ENCODE measurements around a stretch of chr1.

DNA sequence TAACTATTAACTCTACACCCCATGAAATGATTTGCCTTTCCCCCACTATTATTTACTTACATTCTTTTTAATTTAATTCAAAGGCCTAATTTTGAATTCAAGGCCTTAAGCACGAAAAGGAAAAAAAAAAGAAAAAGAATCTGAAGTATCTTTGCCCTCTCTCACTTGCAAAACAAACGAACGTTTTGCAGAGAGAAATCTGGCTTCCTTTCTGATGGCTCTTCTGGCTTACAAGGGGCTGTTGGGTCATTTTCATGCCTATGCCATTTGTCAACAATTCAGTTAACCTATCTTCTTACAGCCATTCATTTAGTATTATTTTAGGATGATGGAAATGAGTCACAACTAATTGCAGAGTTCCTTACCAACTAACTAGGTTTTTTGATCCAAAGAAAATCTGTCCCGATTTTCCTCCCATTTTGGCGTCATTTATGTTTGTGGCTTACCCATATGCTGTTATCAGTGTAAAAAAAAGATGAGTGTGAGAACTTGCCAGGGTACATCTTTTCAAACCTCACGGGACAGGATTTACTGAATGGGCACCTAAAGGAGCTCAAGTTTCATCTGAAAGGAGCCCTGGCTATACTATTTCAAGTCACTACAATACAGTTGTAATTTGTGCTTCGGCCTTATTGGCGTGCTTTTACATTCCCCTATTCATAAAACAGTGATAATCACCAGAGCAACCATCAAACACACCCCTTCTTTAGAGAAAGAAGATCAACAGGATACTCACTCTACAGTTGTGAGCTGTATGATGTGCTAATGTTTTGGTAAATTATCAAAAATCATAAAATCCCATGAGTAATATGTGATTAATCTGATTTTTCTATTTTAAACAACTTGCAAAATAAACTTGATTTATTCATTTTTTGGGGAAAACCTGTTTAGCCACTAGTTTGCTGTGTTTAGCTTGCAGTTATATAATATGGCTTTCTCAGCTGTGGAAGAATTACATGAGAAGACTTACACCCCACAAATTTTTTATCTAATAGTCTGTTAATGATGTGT, 2.0 kb upstream of the ERRFI1 start:
- PRO-cap: unidirectional peak, minus-strand start at position 225 of the sequence

GRCh38 chr1:8075492-8076040, 49.5 kb upstream of the ERRFI1 start:
- PRO-cap: no peak

DNA sequence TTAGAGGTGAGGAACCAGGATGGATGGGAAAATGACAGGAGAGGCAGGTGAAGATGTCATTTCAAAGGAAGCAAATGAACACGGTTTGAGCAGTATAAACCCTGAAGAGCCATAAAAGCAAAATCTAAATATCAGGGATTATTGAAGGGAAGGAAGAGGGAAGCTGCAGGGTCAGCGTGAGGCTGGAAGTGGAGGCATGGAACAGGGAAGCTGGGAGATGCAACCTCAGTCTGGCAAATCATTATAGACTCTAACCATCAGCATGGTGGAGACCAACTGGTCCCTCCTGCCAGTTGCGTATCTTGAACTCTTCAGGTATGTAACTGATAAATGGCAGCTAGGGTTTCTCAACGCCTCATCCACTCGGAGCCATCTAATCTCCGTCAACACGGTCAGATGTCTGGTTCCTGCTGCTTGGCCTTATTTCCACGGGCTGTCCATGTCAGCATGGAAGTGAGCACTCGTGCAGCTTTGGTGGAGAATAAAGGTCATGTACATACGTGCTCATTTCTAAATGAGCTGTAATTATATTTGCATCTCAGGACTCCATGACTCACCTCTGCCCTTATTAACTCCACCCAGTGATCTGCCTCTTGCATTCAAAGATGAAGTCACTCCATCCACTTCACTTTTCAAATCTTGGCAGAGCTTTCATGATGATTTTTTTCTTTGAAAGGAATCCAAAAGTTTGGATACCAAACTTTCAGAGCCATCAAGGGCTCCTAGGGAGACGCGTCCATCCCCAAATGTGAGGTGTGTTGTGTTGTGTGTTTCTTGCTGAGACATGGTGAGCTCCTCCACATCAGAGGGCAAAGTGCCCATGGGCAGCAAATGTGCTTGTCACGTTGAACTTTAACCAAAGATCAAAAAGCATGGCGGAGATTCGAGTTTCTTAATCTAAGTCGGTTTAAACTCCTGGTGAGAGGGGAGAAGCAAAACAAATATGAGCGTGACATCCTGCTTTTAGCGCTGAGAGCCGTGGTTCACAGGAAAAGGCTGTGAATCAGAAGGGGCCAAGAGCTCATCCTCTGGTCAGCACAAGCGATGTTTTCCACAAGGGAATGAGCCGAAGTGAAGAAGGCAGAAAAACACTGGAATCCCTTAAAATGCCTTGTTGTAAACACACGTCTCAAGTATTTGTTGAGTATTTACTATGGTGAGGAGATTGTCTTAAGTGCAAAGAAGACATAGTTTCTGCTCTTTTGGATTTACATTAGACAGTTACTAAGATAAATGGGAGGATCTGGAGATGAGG, 68.5 kb upstream of the ERRFI1 start:
- PRO-cap: no peak

DNA sequence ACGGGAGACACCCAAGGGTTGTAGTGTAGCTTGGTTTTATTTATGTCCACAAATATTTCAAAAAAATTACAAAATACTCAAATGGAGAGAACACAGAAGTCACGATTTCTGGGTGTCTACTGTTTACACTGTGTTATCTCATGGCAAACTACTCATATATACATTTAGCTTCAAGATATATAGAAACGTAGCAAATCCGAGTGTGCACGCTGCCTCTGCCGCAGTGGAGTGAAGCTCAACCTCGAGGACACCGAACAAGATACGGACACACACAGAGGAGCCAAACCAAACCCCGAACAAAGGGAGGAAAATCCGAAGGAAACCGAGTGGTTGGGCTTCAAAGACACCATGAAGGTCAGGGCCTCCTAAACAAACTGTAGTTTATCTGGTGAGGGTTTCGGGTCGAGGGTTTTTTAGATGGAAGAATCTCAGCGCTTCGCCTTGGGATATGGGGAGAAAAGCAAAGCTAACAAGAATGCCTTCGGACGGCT, 34.5 kb downstream of the SLC45A1 start:
- PRO-cap: no peak

- PRO-cap: no peak
Observed at GRCh38 chr1:8355021-8355859, 37.3 kb downstream of the SLC45A1 start.

DNA sequence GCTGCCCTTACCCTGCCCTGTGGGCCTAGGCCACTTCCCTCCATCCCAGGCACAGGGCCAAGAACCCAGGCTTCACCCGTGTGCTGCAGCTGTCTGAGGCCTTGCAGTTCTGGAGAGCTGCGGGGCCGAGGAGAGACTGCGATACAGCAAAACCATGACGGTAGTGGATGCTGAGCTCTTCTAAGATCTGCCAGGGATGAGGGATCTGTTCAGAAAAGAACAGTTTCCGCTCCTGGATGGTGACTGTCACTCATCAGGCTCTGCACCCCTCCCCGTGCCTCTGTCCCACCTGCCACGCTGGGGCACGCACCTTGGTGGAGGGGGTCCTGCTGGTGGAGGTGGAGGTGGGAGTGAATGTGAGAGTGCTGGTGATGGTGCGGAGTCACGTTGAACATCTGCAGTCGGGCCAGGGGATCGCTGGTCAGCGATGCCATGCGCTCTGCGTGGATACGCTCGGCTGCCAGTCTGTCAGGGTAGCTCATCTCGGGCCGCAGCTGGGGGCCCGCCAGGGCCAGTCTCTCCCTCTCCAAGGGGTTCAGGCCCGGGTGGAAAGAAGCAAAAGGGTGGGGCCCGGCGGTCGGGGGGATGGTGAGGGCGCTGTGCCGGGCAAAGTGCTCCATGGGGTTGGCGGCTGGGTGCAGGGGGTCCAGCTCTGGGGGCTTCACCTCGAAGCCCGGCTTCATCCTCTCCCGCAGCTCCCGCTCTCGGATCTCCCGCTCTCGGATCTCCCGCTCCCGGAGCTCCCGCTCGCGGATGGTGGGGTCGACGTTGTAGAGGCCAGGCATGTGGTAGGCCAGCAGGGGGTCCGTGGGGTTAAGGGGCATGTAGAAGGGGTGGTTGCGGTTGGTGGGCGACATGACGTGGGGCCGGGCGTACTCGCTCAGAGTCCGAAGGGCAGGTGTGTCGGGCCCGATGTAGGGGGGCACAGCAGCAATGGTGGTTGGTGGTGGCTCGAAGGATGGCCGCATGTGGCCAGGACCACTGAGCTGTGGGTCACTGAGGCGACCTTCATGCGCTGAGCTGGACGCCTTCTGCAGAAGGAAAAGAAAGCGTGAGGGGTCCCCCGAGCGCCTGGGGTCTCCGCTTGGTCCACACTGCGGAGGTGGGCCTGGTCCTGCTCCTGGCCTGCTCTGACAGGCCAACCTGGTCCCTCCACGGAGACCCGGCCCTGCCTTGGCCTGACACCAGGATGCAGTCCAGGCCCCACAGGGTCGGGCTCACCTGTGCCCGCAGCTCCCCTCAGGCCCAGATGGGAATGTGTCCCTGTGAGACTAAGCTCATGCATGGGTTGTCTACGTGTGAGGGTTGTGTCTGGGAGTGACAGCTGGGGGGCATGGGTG, 40.4 kb downstream of the SLC45A1 start:
- PRO-cap: no peak

GRCh38 chr1:8382701-8383403, 64.9 kb downstream of the SLC45A1 start:
- PRO-cap: no peak

GRCh38 chr1:8399517-8400083, 81.7 kb downstream of the SLC45A1 start:
- PRO-cap: no peak

- PRO-cap: no peak
Observed at GRCh38 chr1:8419596-8420277, 101.8 kb downstream of the SLC45A1 start.

- PRO-cap: no peak
Observed at GRCh38 chr1:8430293-8431080, 112.6 kb downstream of the SLC45A1 start.

- PRO-cap: no peak
Observed at GRCh38 chr1:8447056-8447661, 129.2 kb downstream of the SLC45A1 start.

- PRO-cap: no peak
Observed at GRCh38 chr1:8620525-8621235, 196.8 kb downstream of the RERE start.

DNA sequence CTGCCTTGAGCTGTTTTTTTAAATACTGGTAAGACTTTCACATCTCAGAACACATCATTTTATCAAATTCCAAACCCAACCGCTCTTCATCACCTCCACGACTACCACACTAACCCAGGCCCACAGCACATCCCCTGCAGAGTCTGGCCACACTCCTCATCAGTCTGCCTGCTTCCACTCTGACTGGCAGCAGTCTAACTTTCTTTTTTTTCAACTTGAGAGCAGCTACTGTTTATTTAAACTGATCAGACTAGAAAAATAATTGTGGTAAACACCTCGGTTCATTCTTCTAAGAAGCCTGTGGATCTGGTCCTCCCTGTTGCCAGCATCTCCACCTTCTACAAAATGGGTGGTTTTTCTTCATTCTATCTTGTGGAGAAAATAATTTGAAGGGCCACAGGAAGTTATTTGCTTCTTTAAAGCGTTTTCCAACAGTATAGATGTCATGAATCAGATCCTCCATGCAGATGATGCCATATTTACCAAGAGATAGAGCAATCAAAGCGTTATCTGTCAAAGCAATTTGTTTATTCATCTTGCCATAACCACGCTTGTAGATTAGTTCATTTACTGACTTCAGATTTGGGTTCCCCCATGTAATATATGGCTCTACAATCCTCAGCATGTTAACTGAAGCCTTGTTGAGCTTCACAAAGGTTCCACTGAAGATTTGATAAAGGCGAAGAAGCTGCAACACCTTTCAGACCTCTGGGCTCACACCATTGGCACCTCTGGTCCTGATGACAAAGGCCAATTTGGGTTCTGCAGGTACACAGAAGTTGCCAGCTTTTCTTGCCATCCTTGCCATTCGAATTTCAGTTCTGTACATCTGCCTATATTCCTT, 31.3 kb downstream of the RERE start:
- PRO-cap: no peak

- PRO-cap: no peak
Observed at GRCh38 chr1:8871587-8872599, 6.6 kb downstream of the ENO1 start.

DNA sequence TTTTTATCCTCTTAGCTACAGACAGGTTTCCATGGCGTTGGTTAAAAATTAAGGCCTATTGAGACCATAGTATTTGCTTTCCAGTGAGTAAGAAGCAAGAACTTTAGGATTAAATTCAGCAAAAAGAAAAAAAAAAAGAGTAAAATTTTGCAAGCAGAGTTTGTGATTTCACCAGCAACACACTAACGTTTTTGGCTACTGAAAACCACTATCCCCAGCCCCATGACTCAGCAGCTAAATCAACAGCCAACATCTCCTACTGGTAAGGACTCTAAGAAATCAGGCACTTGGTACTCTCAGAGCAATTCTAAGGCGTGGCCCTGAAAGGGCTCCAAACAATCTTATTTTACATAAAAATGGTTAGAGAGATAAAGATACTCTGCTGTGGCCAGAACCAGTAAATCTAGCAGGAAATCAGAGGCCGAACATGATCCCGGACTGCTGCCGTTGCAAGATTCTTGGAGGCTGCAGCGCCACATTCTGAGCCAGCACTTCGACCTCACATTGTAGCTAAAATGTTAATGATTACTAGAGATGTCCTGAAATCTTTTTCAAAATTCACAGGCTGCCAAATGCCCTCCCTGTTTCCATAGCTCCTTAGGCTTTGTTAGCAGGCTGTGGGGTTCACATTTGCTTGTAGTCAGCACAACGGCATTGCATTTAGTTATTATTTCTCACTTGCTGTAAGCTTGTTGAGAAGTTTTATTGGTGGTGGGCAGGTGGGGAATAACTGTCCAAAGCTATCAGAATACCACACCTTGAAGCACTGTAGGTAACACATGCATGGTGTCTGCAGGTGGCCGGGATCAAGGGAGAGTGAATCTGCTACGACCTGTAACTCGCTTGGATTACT, 1.7 kb upstream of the ENO1 start:
- PRO-cap: unidirectional peak, minus-strand start at position 184 of the sequence

DNA sequence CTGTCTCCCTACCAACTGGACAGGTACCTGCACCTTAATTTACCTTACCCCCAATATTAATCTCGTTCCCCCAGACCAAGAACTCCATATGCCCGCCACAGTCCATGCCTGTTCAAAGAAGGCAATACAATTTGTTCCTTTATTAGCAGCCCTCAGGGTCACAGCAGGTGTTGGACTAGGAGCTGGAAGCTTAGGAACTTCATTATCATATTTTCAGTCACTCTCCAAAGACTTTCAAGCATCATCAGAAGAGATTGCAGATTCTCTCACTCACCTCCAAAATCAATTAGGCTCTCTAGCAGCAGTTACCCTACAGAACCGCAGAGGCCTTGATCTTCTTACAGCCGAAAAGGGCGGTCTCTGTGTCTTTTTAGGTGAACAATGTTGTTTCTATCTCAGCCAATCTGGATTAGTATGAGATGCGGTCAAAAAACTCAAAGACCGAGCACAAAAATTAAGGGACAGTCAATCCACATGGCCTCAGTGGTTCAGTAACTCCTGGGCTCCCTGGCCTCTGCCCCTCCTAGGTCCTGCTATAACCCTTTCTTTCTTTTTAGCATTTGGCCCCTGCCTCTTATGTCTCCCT, 19.0 kb upstream of the CA6 start:
- PRO-cap: no peak

GRCh38 chr1:8977210-8977418, 31.4 kb downstream of the CA6 start:
- PRO-cap: no peak

GRCh38 chr1:9074926-9075640, 5.6 kb upstream of the SLC2A5 start:
- PRO-cap: unidirectional peak, plus-strand start at chr1:9075168

DNA sequence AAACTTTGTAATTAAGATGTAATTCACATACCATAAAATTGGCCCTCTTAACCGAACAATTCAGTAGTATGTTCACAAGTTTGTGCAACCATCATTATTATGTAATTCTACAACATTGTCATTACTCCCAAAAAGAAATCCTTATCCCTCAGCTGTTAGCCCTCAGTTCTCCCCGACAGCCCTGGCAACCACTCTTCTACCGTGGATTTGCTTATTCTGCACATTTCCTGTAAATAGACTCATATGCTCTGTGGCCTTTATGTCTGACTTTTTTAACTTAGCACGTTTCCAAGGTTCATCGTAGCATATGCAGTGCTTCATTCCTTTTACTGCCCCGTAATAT, 1.2 kb upstream of the GPR157 start:
- PRO-cap: no peak

GRCh38 chr1:9196168-9197258, 38.1 kb upstream of the H6PD start:
- PRO-cap: no peak

All from paraaortic lymph node (tissue), 1 donor.